Occipital lobe (tissue), 2 donors: ENCODE measurements around the gene TSPAN7.

GRCh38 chrX:38561103-38562278, at the start of gene TSPAN7:
TSPAN7 (plus strand) TSS chrX:38561542.
- RAMPAGE, long total RNA = start-site peak on the plus strand at chrX:38561508-38561549, 3,260 and 735 reads in 2 replicates

DNA sequence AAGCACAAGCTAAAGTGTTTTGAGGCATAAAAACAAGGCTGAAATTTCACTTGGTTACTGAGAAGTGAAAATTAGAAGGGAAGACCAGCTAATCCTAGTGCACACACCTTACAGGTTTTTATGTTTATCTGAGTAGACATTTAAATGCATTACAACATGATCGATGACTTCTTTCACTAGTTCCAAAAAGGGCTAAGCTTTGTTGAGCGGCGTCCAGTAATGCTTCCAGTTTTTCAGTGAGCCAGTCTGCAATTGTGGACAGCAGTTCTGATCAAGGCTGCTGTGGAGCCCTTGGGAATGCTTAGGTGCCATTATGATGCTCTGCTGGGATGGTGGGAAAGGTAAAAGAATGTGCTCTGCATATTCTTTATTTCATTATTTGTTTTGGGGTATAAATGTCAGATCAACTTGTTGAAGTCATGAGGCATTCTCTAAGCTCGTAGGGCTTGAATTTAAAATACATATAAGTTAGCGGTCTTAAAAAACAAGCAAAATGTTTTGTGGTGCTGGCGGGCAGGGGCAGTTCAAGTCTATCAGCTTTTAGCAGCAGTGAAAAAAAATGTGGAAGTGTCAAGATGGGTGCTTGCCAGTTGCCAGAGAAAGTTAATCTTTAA, 5.6 kb downstream of the MID1IP1 start:
- RAMPAGE, long total RNA = no peak

DNA sequence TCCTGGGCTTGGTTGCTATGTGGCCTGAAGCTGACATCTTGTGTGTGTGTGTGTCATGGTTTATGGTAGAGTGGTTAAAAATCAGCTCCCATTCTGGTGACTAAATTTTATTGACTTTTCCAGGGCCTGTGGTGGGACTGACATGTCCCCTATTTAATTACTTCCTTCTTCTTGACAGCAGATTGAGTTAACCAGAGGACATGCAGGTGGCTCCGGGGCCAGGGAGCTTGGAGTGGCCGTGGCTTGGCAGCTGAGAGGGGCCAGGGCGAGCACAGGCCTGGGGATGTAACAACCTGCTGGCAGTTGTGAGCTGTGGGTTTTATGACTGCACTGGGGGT, 185.9 kb downstream of the MID1IP1 start:
- RAMPAGE, long total RNA = no peak

- RAMPAGE, long total RNA = no peak
These were observed 215.2 kb downstream of the MID1IP1 start for GRCh38 chrX:39016333-39016993.

GRCh38 chrX:39514729-39514996, 583.1 kb downstream of the BCOR start:
- RAMPAGE, long total RNA = no peak

GRCh38 chrX:39572043-39572268, 525.8 kb downstream of the BCOR start:
- RAMPAGE, long total RNA = no peak

DNA sequence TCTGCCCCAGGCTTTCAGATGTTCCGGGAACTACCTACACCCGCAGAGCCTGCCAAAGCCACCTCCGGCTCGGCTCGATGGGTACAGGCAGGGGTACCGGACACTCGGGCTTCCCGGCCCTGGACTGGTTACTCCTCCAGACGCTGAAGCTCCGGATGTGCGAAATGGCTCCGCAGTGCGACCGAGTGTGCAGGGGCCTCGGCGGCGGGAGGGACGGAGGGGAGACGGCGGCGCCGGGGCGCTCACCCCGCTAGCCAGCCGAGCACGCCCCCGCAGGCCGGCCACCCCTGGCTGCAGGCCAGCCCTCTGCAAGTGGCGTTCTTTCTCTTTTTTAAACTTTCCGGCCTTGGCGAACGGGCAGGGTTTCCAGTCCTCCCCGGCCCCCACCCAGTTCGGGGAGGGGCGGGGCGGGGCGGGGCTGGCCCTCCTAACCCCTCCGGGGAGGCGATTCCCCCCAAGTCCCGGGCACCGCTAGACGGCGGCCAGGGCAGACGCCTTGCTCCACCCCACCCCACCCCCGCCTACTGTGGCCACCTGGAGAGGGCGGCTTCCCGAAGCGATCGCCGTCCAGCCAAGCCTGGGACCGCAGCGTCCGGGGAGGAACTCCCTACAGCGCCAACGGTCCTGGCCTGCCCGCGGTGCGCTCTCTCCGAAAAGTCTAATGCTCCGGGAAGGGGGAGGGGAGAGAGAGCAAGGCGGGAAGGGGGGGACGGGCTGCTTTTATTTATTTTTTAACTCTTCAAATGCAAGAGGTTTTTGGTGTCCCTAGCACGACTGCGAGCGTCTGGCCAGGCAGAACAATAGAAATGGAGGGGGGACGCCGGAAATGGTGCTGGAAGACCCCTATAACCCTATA, 7.5 kb downstream of the BCOR start:
- RAMPAGE, long total RNA = no peak

DNA sequence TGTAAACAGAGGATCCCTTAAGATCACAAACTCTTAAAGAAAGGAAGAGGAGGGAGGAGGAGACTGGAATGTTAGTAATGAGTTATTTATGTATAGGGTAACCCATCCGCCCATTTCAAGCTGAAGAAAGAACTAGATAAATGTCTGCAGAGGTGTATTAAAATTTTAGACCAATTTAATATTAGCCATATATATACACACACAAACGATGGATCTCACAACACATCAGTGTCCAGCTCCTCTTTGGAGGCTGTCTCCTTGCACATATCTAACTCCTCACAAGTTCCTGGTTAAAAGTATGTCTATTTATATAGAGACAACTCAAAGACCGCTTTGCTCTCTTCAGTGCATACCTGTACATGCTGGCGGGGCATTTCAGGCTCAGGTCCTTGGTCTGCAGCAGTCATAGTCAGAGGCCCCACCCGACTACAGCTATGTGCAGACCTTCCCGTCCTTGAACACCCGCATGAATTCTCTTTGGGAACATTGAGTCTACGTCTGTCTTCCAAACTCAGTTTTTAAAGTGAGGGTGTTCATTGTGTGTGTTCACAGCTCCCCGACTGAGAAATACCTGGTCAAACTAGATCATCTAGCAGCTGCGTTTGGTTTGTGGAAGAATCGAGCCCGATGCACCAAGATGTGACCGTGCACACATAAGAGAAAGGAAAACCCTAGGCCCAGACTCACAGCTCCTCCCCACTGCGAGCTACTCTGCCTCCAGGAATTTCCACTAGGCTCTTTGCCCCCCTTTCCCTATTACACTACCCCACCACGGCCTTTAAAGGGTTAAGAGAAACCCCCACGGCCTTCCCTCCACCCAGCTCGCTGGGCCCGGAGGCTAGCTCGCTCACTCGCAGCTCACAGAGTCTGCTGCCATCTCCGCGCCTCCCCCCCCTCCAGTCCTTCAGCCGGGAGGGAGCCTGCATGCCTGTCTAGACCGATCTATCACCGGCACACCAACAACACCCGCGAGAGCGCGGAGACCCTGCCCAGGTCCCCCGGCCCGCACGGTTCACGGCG, 4.1 kb downstream of the BCOR start:
- RAMPAGE, long total RNA = no peak

GRCh38 chrX:40104476-40105174, 6.9 kb upstream of the BCOR start:
- RAMPAGE, long total RNA = no peak

GRCh38 chrX:40106940-40107742, 9.4 kb upstream of the BCOR start:
- RAMPAGE, long total RNA = no peak

DNA sequence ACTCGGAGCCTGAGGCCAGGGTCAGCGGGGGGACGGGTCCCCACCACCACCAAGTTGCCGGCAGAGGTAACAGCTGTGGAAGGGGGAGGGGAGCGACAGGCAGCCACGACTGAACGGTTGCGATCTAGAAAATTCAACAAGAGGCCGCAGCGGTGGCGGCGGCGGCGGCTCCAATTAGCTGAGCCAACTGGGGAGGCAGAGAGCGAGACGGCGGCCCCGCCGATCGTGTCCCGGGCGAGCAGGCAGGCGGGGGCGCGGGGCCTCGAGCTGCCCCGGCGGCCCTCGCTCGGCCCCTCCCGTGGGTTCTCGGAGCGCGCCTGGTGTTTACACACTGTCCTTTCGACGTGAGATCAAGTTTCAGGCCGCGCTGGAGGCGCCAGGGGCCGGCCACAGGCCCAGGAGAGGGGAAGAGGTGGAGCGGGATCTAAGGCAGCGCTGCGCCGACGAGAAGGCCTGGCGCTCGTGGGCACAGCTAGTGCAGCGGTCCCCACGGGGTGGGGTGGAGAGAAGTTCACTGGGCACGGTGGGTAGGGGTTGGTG, 53.9 kb upstream of the BCOR start:
- RAMPAGE, long total RNA = no peak

DNA sequence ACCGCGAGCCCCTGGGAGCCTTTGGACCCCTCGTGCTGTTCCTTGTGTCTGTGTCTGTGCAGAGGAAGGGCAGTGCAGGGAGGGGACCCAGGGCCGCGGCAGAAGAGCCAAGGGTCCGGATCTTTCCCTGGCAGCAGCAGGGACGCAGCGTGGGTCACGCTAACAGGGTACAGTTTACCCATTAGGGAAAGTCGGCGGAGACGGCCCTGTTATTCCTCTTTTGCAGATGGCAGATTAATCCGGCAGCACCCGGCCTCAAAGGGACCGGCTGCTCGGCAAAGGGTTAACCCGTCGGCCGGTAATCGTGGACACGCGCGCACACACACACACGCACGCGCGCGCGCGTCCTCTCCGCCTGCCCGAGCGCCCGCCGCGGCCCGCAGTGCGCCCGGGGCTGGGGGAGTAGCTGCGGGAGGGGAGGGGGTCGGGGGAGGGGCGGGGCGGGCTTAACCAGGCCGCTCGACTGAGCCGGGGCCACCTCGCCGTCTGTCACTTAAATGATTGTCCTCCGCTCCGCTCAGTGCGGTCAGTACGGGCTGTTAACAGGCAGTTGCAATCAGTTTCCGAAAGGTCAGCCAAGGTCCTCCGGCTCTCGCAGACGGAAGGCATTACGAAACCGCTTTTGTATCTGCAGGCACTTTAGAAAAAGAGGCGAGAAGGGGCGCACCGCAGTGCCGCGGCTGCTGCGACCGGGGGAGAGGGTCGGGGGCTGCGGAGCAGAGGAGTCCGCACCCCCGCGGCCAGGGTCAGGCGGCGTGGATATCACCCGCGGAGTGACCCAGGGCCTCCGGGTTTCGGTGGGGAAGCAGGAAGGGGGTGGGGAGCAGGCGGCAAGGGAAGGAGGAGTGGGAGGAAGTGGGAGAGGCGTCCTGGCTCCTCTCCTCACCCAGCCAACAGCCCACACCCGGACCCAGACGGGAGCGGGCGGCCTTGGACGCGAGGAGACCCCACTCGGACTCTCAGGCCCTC, 57.2 kb upstream of the BCOR start:
- RAMPAGE, long total RNA = no peak

- RAMPAGE, long total RNA = no peak
These were observed 58.3 kb upstream of the BCOR start for GRCh38 chrX:40156180-40156417.

GRCh38 chrX:40171764-40172046, 73.9 kb upstream of the BCOR start:
- RAMPAGE, long total RNA = no peak

GRCh38 chrX:40172047-40172776, 74.5 kb upstream of the BCOR start:
- RAMPAGE, long total RNA = no peak

DNA sequence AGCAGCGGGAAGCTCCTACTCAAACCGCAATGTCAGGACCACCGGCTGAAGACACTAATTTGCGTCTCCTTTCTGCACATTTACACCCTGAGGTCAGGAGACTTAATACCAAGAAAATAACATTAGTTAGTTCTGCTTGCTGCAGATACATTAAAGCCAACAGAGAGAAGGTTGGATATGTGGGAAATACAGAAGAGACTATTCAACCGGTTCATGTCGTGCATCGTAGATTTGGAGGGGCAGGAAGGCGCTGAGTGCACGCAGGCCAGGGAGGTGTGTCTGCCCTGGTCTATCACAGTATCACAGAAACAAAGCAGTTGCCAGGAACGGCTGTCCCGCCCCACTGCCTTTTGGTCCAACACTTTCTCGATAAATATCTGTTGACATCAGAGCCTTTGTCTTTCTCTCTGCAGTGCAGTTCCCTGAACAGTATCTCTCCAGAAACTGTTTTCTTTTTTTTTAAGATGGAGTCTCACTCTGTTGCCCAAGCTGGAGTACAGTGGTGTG, 151.0 kb upstream of the BCOR start:
- RAMPAGE, long total RNA = no peak

GRCh38 chrX:40755244-40755999, 20.1 kb upstream of the MED14 start:
- RAMPAGE, long total RNA = no peak

GRCh38 chrX:41157519-41158239, 72.4 kb downstream of the USP9X start:
- RAMPAGE, long total RNA = no peak

DNA sequence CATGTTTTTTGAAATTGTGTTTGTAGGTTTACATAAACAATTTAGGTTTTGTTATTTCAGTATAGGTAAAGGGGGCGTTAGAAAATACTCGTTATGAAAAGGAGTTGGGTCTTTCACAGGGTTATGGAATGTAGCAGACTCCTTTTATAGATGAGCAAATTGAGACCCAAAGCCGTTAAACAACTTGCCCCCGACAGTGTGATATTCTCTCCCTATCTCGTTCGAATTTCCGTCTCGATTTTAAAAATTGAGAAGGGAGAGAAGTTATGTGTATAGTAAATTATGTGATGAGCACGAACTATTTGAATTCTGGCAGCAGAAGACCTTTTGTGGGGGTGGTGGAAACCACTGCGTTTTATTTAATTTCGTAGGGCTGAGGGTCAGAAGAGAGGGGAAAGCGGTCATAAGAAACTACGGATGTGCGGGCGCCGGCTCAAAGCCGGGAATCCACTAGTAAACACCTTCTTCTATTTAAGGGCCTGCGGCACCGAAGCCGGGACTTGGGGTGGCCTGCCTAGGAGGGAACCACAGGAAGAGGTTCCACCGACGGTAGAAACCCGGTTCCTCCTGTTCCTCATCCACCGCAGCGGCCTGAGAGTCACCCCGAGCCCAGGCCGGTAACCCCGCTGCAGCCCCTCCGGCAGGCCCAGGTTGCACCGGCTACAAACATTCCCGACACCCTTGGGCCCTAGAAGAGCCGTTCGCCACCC, 1.5 kb upstream of the DDX3X start:
- RAMPAGE, long total RNA = no peak

- RAMPAGE, long total RNA = no peak
These were observed 13.0 kb downstream of the DDX3X start for GRCh38 chrX:41346723-41347594.